ENCODE data around the genes ZBTB11 and NFKBIZ.

DNA sequence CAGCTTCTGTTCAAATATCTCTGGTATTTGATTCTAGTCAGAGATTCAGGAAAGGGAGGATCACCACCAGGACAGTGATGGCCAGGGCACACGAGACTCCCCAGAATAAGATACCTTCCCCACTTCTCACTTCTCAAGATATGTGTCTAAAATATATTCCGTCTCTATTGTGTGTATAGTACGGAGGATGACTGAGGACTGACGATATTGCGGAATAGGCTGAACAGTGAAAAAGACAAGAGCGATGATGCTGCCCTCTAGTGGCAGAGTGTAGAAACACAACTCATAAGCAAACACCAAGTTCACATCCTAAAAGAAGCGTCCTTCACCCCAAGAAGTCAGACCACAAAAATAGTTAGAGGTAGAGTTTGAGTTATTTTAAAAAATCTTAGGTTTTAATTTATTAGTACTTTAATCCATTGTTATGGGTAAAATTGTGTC, 18.9 kb upstream of the ADGRG7 start:
- PRO-cap: no peak

DNA sequence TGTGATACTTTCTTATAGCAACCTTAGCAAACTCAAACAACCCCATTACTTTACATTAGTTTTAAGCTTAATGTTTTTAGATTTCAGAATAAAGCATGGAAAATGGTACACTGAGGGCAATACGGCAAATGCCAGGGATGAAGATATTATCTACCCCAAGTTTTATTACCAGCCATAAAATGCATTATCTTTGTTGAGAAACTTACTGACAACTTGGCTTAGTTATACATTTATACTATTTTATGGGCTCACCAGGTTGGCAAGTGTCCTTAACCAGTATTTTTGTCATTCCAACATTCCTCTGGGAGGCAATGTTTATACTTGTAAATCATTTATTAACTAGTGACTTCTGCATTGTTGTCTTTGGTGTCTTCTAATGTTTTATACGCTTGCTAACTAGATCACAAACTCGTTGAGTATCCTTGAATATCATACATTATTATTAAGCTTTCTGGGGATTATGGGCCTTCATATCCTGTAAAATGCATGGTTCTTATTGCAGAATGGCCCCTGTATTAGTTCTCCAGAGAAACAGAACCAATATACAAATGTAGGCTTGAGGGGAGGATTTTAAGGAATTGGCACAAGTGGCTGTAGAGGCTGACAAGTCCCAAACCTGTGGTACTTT, 17.9 kb upstream of the ADGRG7 start:
- PRO-cap: no peak

DNA sequence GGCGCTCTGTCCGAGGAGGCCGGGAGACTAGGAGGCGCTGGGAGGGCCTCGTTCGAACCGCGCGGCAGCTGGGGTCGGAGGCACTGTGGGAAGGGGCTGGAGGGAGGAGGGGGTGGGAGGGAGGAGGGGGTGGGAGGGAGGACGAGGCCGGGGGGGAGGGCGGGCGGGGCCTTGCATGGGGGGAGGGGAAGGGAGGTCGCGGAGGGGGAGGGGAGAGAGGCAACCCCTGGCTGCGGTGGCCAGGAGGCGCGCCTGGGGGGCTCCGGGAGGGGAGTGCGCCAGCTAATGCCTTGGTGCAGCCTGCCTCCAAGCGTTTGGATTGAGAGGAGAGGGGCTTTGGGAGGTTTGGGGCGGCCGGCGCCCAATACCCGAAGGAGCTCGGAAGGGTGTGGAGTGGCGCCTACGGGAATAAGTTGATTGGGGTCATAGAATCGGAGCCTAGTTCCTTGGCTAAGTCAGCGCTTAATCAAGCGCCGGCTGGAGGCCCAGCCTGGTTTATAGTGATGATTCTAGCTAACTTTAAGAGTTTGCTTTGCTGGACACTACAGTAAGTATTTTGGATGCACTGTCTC, 541 bp downstream of the TFG start:
- PRO-cap: bidirectional peak, plus-strand start at position 233 of the sequence, minus-strand start at position 70 of the sequence

- PRO-cap: no peak
Measured at GRCh38 chr3:100713471-100713972, 4.2 kb downstream of the TFG start.

GRCh38 chr3:101573913-101574117, 165 bp upstream of the PCNP start:
- PRO-cap: bidirectional peak, plus-strand start at chr3:101574225, minus-strand start at chr3:101574047

DNA sequence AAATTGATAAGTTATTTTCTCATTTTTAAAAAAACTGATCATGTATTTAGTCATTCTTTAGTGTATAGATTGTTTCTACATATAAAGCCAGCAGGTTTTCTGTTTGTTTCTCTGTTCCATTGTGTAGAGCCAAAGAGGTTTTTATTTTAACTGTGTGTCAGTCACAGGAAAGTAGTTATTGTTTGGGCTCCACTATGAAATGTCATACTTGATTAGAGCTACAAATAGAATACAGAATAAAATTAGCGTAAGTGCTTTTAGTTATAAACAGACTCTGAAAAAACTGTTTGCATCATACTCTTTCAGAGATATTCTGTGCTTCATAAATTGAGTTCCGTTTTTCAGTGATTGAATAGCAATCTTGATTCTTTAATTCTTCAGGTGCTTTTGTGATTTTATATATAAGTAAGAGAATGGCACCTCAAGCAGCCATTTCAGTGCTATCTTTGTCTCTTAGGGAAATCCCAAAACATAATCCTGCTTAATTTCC, 4.1 kb downstream of the PCNP start:
- PRO-cap: no peak

DNA sequence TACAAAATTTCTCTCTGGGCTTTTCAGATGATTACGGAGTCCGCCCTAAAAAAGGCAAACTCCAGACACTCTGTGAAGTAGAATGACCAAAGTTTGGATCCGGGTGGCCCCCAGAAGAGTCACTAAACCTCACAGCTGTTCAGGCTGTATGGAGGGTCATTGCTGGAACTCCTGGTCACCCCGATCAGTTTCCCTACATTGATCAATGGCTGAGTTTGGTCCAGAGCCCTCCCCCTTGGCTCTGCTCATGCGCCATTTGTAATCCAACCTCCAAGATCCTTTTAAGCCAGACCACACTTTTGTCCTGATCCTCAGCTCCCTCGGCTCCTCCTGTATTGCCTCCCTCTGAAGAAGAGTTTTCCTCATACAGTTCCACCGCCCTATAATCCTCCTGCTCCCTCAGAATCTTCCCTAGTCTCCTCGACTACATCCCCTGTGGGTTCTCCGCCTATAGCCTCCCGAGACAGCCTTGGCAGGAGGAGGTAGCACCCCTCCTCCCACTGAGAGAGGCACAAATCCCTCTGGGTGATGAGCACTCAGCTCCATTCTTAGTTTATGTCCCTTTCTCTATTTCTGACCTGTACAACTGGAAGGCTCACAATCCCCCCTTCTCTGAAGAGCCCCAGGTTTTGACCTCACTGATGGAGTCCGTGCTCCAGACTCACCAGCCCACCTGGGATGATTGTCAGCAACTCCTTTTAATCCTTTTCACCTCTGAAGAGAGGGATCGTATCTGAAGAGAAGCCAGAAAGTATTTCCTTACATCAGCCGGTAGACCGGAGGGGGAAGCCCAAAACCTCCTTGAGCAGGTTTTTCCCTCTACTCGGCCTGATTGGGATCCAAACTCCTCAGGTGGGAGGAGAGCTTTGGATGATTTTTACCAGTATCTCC, 42.1 kb downstream of the ZBTB11 start:
- PRO-cap: no peak

- PRO-cap: no peak
Measured at GRCh38 chr3:101653717-101654107, 23.2 kb downstream of the ZBTB11 start.

DNA sequence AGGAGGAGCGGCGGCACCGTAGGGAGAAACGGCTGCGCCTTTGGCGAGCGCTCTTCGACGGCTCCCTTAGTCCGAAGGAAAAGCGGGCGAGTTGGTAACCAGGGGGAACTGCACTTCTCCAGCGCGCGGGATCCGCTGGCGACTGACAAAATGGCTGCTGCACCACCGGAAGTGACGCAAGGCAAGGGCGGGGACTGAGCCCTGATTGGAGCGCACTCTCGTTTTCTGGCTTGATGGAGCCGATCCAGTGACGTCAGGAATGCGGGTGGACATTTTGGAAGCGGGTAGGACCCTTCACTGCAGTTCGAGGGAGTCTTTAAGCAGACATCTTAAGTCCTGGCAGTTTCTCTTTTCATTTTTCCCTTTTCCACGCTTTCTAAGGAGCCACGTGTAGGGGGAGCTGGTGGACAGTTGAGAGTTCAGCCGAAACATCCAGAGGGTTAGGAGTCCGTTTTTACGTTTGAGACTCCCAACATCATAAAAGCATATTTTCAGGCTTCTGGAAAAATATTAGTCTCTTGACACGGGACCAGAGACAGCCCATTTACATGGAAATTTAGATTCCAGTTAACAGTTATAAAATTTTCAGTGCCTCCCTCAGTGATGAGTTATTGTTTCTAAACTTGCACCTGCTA, at the start of gene ZBTB11:
Gene ZBTB11, minus strand, starts transcription at position 144 of the 635 bp plus-strand sequence.
- PRO-cap: bidirectional peak, plus-strand start at position 297 of the sequence, minus-strand start at position 144 of the sequence

GRCh38 chr3:101691958-101692356, 5.4 kb upstream of the RPL24 start:
- PRO-cap: unidirectional peak, plus-strand start at chr3:101692183

GRCh38 chr3:101720593-101721190, 3.7 kb upstream of the CEP97 start:
- PRO-cap: no peak

GRCh38 chr3:101833514-101833885, 15.8 kb upstream of the NFKBIZ start:
- PRO-cap: no peak

- PRO-cap: bidirectional peak, plus-strand start at chr3:101849067, minus-strand start at chr3:101849119; bidirectional peak, plus-strand start at chr3:101849514, minus-strand start at chr3:101849287
Measured at GRCh38 chr3:101848816-101849781, at the start of gene NFKBIZ. Gene NFKBIZ, plus strand, starts transcription at chr3:101849514.

- PRO-cap: no peak
Measured at GRCh38 chr3:101898684-101899308, 49.5 kb downstream of the NFKBIZ start.

DNA sequence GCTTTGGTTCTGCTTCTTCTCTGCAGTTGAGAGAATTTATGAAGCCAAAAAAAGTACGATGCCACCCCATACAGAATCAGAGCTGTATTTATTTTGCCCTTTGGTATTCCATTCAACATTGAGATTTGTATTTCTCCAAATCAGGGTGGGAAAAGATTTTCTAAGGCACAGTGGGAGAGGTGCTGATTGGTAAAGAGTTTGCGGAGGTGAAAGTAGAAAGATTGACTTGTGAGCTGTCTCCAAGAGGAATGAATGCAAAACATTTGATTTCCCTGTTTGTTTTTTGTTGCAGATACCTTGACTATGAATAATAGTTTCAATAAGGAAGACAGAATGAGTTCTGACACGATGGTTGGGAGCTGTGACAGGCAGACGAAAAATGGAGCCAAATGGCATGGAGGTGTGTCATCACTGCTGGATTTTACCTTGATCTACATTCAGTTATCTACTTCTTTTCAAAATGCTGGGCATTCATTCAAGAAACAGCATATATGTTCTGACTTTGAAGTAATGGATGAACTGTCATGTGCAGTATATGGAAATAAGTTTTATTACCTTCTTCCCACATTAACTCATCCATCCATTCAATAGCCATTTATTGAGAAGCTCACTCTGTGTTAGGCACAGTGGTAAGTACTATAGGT, 145.1 kb downstream of the NFKBIZ start:
- PRO-cap: no peak

- PRO-cap: no peak
Measured at GRCh38 chr3:105758442-105758976, 110.3 kb downstream of the CBLB start.

DNA sequence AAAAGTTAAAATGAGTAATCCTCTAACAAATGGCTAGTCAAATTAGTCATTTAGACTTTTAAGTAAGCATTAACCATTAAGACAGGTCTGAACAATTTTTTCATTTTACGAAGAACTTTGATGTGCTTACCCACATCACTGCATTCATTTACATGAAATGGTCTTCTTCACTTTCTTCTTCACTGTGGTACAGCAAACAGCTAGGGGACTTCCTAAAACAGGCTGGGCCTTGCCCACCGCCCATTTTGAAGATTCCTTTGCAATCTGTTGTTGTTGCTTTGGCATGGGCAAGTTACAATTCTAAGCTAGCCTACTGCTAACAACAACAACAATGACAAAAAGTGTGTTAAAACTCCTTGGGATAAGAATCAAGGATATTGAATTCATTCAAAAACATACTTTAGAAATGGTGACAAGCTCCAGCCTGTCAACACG, 67.4 kb downstream of the CBLB start:
- PRO-cap: no peak

DNA sequence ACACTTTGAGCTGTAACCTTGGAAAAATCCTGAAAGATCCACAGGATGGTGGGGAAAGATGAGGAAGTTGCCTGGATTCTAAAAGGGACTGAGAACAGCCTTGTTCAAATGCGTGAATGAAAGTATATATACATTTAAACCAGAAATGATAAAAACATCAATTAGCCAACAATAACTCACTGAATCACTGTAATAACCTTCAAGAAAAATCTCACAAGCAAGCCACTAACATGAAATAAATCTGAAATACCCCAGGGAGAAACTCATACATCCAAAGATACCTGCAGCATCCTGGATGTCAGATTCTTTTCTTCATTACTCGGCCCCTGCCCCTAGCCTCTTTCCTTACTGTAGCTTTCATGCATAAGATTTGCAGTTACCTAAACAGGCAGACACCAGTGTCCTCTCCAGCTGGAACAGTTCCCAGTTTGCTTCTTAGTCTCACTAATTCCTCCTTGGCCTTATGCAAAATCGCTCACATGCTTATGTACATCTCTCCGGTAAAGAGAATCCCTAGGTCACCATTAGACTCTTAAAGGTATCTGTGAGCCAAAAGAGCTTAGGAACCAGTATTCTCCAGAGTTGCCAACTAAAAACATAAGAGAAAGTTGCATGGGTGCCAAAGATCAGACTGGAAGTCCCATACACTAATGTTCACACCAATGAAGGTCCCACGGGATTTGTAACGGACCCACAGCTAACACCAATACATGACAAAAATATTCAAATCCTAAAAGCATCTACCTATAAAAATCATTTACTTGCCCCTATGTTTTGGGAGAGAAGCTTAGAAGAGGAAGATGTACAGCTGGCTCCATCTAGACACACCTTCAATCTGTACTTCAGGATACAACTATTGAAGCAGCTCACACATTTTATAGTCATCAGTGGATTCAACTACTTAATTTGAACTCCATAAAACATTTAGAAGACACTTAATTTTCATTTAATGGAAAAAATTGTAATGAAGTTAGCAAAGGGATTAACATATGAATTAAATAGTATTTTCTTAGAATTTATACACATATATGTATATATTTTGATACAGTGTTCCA, 66.6 kb downstream of the CBLB start:
- PRO-cap: no peak

DNA sequence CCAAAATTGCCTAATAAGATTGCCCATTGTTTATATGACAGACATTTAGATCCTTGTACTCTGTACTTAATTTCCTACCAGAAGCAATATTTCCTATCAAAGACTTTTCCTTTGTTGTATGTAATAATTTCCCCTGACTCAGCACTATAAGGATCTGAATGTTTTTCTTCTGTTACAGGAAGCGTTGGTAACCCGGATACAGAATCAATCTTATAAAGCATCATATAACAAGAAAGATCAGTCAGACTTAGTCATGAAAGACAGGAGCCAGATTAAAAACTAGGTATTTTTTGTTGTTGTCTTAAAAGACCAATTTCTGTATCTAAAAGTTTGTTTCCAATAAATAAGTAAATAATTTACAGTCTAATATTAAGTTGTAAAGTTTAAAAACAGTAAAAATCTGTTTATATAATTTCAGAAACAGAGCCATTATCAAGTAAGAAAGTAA, 38.5 kb downstream of the CBLB start:
- PRO-cap: no peak

- PRO-cap: no peak
Measured at GRCh38 chr3:105862394-105862818, 6.4 kb downstream of the CBLB start.